Mesenchymal stem cell of Wharton's jelly (primary cell): ENCODE data around the gene KMT2C.

DNA sequence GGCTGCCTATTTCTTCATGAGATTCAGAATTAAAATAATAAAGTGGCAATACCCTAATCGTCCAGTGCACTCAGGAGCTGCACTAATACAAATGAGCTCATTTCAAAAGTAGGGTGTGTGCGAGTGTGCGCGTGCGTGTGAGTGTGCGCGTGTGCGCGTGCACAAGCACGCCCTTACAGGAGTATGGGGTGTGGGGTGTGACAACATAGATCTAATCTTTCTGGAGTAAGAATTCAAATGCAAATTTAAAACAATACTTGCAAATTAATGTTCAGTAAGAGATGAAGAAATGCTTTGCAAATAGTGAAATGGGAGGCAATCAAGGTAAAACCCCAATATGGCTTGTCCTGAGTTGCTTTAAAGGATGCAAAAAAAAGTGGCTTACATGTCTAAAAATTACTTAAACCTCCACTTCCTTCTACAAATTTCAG lies 2.1 kb downstream of the KMT2C start:
- CAGE, long polyA plus RNA, result no peak

GRCh38 chr7:152435319-152436239 lies at the start of gene KMT2C:
TSS of gene KMT2C (minus strand) at chr7:152436003.
- CAGE, long polyA plus RNA, result no peak

- CAGE, long polyA plus RNA, result no peak
These were observed 24.6 kb upstream of the KMT2C start for GRCh38 chr7:152460419-152460883.

DNA sequence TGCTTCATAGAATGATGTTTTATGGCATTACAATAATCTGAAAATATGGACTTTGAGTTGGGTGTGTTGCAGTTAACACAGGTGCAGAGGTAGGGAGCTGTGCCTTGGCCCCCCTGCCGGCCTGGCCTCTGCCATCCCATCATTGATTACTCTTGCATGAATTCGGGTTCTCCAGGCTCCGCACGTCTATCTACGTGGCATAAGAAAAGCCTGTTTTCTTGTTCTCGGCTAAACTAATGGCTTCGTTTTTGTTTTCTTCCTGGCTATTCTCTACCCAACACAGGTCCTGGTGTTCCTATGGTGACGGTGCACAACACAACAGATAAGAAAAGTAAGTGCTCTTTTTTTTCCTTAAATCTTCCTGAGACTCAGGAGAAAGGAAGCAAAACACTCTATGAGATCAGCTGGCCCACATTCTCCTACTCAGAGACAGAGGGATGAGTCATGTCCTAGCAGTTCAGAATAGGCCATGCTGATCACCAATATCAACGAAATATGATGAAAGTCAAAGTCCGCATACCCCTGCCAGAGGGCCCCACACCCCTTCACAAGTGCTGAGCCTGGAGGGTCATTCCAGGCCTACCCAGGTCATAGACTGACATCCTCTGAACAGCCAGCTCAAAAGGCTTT lies 149.3 kb downstream of the PAXIP1 start:
- CAGE, long polyA plus RNA, result no peak

- CAGE, long polyA plus RNA, result no peak
These were observed 75.5 kb downstream of the PAXIP1 start for GRCh38 chr7:154927477-154927861.

DNA sequence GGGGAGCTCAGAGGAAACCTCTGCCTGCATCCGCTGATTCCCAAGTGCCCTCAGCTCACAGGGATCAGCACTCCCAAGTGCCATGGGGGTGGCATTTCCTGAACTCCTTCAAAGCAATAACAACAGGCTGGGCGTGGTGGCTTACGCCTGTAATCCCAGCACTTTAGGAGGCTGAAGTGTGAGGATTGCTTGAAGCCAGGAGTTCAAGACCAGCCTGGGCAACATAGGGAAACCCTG lies 74.0 kb downstream of the PAXIP1 start:
- CAGE, long polyA plus RNA, result no peak

- CAGE, long polyA plus RNA, result no peak
These were observed 19.9 kb downstream of the PAXIP1 start for GRCh38 chr7:154983128-154983376.

DNA sequence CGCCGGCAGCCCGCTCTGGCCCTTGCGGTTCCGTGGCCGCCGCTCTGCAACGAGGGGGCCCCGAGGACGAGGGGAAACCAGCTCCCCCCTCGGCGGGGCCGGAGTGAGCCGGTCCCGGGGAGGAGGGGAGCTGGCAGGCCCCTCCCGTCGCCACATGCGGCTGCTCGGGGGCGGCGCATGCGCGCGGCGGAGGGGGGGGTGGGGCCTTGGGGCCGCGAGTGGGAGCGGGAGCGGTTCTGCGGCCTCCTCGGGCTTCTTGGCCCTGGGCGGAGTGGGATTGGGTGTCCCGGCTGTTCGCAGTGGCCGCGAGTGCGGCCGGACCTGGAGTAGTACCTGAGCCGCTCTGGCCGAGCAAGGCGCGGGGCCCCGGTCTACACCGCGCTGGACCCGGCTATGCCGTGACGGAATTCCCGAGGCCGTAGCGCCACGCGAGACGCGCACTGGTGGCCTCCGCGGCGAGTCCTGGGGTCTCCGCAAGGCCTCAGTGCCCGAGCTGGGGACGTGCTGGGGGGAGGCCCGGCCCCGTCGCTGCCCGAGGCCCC lies 401 bp upstream of the PAXIP1 start:
- CAGE, long polyA plus RNA, result no peak

DNA sequence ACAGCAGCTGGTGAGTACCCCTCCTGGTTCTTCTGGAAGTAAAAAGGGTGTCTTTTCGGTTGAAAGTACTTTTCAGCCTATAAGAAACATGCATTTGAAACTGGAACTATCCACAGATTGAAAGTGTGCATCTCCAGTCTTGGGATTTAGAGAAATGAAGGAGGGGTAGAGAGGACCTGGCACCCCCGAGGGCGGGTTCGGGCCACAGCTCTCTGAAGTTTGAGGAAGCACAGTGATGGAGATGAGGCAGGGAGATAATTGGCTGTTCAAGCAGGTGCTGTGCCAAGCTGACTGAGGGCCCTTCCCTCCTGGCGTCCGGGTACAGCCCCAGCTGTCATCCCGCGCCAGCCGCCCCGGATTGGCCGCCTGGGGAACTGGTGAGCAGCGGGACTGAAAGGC lies 1.0 kb downstream of the INSIG1 start:
- CAGE, long polyA plus RNA, result start-site peak on the minus strand centred at position 177 of the sequence, 116 bp wide, 18 and 13 reads in 2 replicates

GRCh38 chr7:155306533-155306797 lies 8.8 kb downstream of the INSIG1 start:
- CAGE, long polyA plus RNA, result no peak

GRCh38 chr7:155307909-155308235 lies 10.2 kb downstream of the INSIG1 start:
- CAGE, long polyA plus RNA, result no peak

- CAGE, long polyA plus RNA, result no peak
These were observed 59.7 kb downstream of the INSIG1 start for GRCh38 chr7:155357318-155357901.

DNA sequence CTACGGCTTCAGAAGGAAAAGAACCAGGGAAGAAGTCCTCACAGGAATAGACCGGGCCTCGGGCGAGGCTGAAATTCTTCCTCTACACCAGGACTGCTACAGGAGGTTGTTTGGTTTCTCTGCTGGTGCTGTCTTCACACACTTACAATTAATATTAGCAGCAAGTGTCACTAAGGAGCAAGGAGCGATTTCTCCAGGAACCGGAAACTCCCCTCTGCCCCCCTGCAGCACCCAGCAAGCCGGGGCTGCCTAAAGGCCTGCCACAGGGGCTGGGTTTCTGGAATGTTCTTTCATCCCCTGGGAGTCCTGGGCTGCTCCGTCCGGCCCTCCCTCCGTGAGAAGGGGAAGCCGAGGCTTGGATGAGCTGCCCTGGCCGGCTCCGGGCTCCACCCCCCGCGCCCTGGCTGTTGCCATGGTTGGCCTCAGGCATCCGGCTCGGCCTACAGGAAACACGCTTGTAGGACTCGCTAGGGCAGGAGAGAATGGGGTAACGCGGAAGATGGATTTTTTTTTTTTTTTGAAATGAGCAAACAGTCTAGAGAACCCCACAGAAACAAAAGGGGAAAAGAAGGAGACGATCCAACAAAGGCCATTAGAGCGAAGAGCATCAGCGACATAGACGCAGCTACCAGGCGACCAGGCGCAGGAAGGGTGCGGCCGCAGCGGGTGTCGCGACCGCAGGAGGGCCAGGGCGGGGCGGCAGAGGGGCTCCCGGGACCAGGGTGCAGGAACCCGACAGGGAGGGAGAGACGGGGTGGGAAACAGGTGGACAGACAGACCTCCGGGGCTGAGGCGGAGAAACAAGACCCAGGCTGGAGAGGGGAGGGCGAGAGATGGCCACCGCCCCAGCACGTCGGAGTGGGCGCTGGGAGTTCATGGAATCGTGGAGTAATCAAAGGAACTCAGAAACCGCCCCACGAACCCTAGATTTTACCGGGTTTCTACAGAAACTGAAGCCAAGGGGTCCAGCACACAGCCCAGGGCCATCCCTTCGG lies 33.1 kb downstream of the EN2 start:
- CAGE, long polyA plus RNA, result no peak

DNA sequence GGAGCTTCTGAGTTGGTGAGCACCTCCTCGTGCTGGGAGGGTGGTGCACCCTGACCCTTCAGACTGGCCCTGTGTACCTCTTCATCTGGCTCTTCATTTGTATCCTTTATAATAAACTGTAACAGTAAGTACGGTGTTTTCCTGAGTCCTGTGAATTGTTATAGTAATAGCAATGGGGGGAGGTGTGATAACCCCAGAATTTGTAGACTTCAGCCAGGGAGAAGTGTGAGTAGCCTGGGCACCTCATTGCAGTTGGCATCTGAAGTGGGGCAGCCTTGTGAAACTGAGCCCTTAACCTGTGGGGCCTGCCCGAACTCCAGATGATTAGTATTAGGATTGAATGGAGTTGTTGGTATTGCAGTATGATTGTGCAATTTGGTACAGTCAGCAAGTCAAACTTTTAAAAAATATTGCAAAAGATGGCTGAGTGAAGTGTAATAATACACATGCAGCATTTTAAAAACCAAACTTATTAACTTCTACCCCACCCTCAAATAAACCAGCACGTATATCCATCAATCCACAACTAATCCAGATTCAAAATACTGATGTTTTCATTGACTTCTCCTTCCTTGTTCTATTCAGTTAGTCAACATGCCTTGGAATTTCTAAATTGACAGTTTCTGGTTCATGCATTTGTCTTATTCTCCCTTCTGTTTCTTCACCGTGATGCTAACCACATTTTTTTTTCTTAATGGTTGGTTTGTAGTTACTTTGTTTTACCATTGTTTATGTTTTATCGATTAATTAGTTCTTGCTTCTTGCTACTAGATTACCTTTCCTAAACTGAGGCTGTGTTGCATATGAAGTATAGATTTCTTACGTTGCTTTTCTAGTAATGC lies 9.4 kb downstream of the RBM33 start:
- CAGE, long polyA plus RNA, result no peak

GRCh38 chr7:155692079-155692786 lies 47.8 kb downstream of the RBM33 start:
- CAGE, long polyA plus RNA, result no peak

GRCh38 chr7:155745149-155745778 lies 67.0 kb downstream of the SHH start:
- CAGE, long polyA plus RNA, result no peak

DNA sequence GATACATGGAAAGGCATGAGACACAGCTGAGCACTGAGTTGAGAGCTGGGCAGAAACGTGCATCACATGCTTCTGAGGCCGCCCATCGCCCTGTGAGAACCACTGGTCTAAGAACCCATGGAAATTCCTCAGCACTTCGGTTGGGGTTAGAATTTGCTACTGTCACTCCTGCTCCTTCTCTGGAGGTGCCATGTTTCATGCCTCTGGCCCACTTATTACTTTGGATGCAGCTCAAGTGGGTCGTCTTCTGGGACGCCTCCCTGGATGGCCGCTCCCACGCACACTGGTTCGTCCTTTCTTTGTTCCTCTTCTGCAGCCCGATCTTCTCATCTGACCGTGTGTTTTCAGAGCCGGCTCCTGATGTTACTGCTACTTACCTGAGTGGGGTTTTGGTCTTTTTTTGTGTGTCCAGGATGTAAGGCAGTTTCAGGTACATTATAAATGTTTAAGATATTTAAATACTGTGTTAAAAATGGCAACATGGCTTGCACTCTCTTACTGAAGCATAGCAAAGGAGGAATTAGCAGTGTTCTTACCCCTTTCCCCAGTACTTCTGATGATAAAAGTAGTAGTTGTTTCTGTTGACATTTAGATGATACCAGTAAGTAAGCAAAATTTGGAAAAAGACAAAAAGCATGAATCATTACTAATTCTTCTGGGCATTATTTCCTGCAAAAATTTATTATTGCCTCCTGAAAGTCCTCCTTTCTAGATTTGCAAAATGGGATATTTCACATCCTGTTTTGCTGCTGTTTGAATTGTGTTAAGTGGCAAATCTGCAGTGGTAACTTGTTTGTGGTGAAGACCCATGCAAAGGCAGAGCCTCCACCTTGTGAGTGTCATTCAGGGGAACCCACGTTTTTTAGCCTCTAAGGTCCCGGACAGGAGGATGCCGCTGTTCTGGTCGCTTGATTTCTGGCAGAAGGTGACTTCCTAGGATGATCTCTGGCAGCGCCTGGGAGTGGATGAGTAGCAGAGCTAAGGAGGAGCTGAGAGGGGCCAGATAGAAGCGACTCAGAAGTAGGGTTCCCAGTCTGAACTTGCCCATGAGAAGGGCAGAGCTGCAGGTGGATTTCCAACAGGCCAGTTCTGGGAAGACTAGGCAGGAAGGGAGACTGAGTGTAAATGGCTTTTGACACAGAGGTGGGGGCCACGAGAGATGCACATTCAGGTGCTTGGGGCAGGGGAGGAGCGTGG lies 59.3 kb downstream of the SHH start:
- CAGE, long polyA plus RNA, result no peak

DNA sequence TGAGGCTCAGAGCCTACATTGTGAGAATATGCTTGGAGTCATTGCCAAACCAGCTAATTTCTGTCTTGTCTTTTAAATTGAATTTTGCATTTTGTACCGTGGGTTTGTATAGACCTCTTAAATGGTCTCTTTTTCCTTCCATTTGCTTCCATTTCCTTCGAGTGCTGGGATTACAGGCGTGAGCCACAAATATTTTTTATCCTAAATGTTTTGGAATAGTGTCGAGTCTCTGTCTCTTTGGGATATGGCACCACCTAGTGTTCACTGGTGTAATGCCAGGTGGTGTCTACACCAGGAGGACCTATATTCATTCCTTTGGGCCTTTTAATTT lies 44.0 kb downstream of the SHH start:
- CAGE, long polyA plus RNA, result no peak

GRCh38 chr7:155803656-155804162 lies 8.6 kb downstream of the SHH start:
- CAGE, long polyA plus RNA, result no peak

GRCh38 chr7:155815235-155815739 lies 3.0 kb upstream of the SHH start:
- CAGE, long polyA plus RNA, result no peak